ENCODE measurements around the gene ZRANB1.

DNA sequence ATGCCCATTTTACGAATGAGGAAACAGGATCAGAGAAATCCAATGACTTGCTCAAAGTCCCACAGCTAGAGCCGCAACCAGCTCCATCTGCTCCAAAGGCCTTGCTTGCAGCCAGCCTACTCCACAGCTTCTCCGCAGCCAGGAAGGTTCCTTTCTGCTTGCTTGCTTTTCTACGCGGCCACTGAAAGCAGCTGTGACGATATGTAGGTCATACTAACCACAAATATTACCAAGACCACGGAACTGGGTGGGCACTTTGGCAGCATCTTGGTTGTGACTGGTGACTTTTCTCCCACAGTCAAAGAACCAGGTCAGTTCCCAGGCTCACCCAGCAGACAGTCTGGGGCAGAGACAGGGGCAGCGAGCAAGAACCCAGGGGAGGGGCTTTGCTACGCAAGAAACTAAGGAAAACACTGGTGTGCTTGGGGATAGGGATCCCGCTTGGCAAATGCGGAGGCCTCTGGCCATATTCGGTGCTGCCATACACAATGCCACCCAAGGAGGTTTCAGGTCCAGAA is 86.3 kb downstream of the FAM53B start:
- CAGE, long polyA plus RNA = no peak
- RRBS = no CpG with 5 or more reads among the region's 12 CpGs

DNA sequence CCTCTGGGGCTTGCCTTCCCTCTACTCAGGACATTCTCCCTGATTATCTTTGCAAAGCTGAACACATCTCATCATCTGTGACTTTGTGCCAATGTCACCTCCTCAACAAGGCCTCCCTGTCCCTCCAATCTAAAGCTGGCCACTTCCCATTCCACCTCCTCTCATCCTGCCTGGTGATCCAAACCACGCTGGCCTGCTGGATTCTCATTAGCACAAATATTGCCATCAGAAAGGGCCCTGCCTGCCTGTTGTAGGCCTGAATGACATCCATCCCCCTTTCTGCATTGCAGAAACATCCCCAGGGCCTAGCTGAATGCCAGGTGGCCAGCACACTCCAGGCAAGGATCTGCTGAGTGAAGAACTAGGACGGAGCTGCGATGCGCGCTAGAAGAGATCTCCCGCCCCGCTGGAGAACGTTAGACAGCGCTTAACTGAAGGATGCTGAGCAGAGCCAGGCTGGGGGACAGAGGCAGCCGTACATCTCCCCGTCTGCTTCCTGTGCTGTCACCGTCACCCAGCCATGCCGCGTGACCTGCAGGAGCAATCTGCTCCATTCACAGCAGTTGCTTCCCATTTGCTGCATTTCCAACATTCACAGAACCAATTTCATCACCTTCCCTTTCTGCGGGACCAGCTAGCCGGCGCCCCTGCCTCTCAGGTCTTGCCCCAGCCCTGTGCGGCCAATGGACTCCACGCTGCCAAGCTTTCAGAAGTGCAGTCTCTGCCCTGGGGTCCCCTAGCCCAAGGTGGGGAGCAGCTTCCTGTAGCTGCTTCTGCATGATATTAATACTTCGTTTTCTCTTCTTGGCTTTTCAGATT is 73.3 kb downstream of the FAM53B start:
- CAGE, long polyA plus RNA = no peak
- RRBS = no CpG with 5 or more reads among the region's 20 CpGs

- CAGE, long polyA plus RNA = no peak
- RRBS = no CpG with 5 or more reads among the region's 8 CpGs
Observed at GRCh38 chr10:124697612-124698148, 46.5 kb downstream of the FAM53B start.

GRCh38 chr10:124723803-124724248 is 20.4 kb downstream of the FAM53B start:
- CAGE, long polyA plus RNA = no peak
- RRBS = 100% methylated on average over 1 of the region's 9 CpGs

DNA sequence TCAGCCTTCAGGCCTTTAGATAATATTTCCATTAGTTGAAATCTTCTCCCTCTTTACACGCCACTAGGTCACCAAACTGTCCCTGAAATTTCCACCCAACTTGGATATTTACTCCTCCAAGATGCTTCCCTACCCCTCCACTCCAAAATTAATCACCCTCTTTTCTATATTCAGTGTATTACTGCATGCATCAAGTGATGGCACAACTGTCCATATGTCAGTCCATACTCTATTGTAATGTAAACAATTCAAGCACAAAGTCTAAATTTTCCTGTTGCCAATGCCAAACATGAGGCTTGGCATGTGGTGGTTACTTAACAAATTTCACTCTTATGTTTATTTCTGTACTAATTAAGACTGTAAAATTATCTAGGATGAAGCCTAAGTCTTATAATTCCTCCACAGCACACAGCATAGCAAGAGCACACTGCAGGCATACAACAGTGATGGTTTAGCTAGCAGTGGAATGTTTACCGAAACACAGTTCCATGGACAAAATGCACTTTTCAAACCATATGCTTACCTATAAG is 3.5 kb downstream of the EEF1AKMT2 start:
- CAGE, long polyA plus RNA = no peak
- RRBS = no CpG with 5 or more reads among the region's 2 CpGs

- CAGE, long polyA plus RNA = no peak
- RRBS = no CpG with 5 or more reads among the region's 4 CpGs
Observed at GRCh38 chr10:124941835-124942264, at the start of gene ZRANB1. Gene ZRANB1, plus strand, starts transcription at chr10:124942123.

DNA sequence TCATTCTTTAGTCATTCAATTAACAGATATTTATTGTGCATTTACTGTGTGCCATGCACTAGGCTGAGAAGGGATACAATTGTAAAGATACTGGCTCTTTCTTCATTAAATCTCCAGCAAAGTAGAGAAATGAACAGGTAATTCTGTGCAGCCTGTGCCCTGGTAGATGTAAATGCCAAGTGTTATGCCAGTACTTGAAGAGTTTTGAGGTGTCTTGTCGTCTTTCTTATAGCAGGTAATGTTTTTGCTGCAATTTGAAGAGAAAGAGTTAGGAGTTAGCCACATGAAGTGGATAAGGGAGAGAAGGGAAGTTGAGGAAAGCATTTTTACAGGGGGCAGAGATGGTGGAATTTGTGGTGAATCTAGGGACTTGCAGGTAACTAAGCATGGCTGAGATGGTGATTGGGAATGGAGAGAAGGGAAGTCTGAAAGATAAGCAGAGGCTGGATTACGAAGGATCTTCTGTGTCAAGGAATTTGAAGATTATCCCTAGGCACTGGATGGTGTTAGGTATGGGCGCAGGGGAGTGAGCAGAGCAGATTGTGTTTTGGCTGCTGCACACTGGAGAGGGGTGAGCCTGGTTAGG is 25.2 kb downstream of the ZRANB1 start:
- CAGE, long polyA plus RNA = no peak
- RRBS = no CpG with 5 or more reads among the region's 3 CpGs

- CAGE, long polyA plus RNA = no peak
- RRBS = 78% methylated on average over 1 of the region's 43 CpGs
Observed at GRCh38 chr10:124997465-124998629, 30.0 kb downstream of the CTBP2 start.

GRCh38 chr10:125047857-125048571 is 20.1 kb upstream of the CTBP2 start:
- CAGE, long polyA plus RNA = no peak
- RRBS = no CpG with 5 or more reads among the region's 11 CpGs

- CAGE, long polyA plus RNA = no peak
- RRBS = no CpG with 5 or more reads among the region's 17 CpGs
Observed at GRCh38 chr10:125134234-125134885, 106.5 kb upstream of the CTBP2 start.

DNA sequence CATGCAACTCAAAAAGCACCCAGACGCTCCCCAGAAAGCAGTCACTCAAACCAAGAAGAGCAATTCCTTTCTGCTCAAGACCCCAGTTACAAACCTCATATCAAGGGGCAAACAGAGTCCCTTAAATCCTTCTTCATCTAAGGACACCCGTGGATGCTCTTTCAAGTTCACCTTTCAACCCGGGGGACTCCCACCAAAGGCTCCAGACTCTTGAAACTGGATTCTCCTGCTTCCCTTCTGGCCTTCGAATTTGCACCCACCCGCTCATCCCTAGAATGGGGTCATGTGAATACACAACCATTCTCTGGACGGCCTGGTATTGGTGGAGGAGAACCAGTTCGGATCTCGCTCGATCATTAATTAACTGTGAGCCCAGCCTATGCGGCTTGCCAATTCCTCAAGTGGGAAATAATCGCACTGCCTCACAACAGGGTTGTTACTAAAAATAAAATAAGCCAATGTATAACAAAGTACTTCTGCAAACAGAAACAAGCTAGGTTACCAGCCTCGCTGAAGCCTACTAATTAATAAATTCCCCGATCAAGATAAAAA is 116.2 kb upstream of the CTBP2 start:
- CAGE, long polyA plus RNA = no peak
- RRBS = no CpG with 5 or more reads among the region's 13 CpGs

DNA sequence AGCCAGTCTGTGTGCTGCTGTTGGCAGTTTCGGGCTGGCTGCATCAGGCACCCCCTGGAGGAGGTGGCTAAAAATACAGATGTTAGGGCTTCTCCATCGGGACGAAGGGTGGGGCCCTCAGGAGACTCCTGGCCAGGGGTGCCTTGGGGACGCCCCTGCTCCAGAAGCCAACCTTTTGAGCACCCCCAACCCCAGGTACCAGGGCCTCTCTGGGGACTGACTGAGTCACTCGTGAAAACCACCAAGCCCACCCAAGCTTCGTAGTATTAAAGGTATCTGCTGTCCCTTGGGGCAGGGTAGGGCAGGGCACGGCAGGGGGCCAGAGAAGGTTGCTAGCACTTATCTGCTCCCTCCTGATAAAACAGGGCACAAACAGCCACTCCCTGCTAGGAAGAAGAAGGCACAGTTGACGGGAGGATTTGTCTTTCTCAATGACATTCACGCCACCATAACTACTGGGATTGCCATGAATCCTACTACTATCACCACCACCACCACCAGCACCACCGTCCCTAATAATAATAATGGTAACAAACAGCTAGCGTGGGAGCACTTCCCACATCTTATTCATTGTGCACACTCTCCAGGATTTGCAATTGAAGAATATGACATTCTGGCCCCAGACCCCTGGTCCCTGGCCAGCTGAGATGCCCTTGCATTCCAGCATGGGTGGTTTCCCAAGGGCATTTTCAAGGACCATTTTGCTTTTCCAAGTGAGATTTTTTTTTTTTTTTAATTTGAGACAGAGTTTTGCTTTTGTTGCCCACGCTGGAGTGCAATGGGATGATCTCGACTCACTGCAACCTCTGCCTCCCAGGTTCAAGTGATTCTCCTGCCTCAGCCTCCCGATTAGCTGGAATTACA is 117.6 kb upstream of the CTBP2 start:
- CAGE, long polyA plus RNA = no peak
- RRBS = no CpG with 5 or more reads among the region's 14 CpGs

DNA sequence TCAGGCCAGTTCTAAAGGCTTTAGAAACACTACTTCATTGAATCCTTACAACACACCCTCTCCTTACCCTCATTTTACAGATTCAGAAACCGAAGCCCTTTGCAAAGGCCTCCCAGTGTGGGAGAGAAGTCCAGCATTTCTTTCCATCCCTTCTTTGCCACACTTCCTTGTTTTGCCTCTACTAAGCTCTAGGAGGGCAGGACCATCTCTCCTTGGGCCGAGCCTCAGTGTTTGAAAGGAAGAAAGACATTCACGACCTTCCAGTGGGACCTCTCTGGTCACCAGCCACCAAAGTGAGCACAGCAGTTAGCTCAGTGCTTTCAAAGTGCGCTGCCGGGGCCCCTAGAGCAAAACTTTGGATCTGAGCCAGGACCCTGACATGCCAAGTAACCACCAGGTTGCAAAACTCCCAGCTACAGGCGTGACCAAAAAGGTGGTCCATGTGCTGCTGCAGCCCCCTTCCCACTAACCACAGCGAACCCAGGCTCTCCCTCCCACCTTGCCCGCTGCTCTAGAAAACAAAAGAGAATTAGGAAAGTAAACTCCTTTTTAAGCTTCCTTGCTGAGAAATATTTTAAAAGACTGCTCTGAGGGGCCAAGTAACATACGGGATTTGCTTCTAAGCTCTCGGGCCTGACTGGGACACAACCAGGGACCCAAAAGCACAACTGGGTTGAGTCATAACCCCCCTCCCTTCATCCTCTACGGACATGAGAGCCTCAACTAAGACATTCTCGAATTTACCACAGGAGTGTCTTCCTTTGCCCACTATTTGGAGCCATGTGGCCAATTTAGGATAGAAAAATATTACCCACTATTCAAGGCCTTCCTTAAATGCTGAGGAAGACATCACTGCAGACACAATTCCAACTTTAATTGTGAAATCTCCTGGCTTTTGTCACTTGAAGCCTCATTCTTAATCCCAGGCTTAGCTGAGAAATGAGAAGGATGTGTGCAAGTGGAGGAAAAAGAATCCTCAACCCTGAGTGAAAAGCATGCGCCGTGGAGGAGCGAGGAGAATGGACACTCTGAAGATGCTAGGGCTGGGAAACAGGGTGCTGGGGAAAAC is 120.4 kb upstream of the CTBP2 start:
- CAGE, long polyA plus RNA = no peak
- RRBS = no CpG with 5 or more reads among the region's 15 CpGs

DNA sequence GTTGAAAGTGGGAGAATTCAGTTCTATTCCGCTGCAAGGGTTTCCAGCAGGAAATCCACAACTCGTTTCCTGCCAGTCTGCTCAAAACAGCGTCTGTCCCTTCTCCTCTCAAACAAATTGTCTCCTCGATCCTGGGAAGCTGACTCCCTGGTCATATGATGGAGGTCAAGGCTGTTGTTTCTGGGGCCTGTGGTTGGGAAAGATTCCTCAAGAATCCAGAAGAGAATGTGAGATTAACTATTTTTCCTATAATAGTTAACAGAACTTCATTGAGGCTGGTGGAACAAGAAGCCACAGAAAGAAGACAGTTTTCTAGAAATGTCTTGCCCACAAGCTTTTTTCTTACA is 181.7 kb upstream of the CTBP2 start:
- CAGE, long polyA plus RNA = no peak
- RRBS = no CpG with 5 or more reads among the region's 4 CpGs

DNA sequence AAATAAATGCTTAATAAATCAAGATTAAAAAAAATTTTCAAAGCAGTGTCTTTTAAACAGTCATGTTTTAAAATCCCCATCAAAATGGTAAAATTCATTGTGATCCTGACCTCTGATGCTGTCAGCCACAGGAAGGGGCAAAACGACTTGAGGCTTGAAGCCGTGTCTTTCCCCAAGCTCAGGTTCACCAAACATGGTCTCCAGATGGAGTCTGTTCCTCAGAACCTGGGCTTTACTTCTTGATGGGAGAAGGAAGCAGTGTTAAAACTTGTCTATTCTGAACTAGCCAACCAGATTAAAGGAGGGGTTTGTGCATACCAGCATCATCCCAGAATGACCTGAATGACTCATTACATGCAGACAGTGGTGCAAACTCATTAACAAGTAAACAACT is 6.6 kb downstream of the FANK1 start:
- CAGE, long polyA plus RNA = no peak
- RRBS = no CpG with 5 or more reads among the region's 2 CpGs

- CAGE, long polyA plus RNA = no peak
- RRBS = no CpG with 5 or more reads among the region's 8 CpGs
Observed at GRCh38 chr10:126175783-126176285, 212.4 kb downstream of the ADAM12 start.

DNA sequence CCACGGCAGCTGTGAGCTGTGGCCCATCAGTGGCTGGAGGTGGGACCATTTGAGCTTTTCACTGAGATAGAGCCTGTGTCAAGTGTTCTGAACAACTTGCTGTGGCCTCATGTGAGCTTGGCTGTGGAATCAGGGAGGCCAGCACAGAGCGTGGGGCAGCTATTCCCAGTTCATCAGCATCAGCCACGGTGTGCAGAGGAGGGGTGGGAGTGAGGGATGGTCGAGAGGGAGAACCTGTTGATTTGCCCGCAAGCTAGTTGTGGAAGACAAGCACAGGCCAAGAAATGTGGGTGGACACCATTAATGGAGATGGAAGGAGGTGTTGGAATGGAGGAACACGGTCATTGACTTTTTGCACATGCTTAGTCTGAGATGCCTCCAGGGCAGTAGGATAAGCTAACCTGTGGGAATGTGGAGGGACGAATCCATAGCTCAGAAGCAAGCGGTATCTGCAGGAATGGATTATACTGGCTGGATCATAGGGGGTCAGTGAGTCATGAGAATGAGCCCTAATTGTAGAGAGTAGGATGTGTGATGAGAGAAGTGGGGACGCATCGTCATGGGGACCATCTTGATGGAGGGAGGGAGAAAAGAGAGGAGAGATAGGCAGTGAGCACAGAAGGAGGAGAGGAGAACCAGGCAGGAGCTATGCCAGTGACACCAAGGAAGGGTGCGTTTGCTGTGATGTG is 100.6 kb upstream of the INSYN2A start:
- CAGE, long polyA plus RNA = no peak
- RRBS = no CpG with 5 or more reads among the region's 11 CpGs

DNA sequence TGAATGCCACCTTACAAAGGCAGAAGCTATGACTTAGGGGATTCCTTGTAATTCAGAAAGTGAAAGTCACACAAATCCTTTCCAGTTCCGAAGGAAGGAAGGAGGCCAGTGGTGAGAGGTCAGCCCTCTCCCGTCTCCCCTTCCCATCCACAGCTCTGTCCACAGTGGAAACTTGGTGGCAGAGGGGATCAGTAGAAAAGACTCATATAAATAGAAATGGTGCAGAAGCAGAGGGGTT is 14.9 kb upstream of the NPS start:
- CAGE, long polyA plus RNA = no peak
- RRBS = no CpG with 5 or more reads among the region's 2 CpGs

GRCh38 chr10:127753320-127753696 is 16.3 kb downstream of the FOXI2 start:
- CAGE, long polyA plus RNA = no peak
- RRBS = no CpG with 5 or more reads among the region's 3 CpGs

DNA sequence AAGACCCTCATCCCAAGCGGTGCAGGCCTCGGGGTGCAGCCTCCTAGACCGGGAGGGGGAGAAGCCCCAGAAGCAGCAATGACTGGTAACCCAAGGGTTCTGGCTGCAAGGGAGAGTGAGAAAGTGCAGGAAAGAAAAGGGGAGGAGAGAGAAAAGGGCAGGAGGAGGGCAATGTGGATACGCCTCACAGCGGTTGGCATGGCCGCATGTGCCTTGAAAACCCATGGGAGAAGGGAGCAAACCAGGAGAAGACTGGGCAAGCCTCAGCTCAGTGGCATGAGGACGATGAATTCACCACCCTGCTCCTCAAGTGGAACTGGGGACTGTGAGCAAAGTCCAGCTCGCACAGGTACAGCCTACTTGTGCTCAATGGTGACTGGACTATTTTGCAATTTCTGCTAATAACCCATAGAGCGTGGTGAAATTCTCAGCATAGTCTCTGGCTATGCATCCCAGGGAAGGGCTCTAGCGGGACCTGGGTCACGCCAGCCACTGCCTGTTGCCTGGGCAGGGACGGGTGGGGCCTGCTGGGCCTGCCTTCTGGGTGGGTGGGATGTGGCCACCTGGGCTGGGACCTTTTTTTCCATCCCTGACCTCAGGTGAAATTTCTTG is 6.2 kb downstream of the CLRN3 start:
- CAGE, long polyA plus RNA = no peak
- RRBS = no CpG with 5 or more reads among the region's 12 CpGs